Bile duct (tissue), 1 donor: ENCODE results near the gene SMIM34.

- PRO-cap = no peak
Measured at GRCh38 chr21:33564845-33565764, 22.3 kb downstream of the SON start.

- PRO-cap = no peak
Measured at GRCh38 chr21:33626176-33626508, 15.4 kb downstream of the CRYZL1 start.

GRCh38 chr21:33686473-33686781 lies 44.1 kb downstream of the ITSN1 start:
- PRO-cap = no peak

DNA sequence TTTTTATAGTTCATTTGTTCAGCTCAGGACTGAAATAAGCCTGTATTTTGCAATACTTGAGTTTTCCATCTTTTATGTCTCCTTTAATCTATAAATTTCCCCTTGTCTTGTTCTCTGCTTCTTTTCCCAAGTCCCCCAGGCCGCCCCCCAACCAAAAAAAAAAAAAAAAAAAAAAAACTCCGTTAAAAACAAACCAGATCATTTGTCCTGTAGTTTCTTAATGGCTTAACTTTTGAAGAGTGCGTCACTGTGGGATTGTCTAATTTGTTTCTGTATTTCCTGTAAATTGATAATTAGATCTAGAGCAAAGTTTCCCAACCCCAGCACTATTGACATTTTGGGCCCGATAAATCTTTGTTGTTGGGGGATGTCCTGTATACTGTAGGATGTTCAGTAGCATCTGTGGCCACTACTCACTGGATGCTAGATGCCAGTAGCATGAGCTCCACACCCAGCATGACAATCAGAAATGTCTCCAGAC lies 120.8 kb downstream of the ITSN1 start:
- PRO-cap = no peak

DNA sequence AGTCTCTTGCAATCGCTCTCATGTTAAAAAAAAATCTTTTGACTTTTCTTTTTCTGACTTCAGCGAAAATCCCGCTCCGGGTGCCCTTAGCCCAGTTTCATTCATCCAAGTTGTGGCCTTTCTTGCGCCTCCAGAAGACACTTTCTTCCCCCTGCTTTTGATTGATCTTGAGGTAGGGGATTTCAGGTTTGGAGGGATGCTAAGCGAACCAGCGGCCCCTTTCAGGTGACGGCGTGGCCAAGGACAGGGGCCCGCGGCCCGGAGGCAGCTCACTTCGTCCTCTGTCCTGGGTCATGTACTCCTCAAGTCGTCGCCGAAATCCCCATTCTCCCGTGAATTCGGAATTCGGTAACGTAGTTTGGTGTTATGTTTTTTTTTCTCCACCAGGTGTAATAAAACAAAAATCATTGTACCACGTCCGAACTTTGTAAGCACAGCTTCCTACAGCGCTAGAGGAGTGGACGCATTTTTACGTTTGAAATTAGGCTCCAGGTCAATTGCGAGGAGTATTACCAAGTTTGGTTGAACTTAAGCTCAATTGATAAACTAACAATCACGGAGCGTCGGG lies 1.0 kb downstream of the MRPS6 start:
- PRO-cap = no peak

DNA sequence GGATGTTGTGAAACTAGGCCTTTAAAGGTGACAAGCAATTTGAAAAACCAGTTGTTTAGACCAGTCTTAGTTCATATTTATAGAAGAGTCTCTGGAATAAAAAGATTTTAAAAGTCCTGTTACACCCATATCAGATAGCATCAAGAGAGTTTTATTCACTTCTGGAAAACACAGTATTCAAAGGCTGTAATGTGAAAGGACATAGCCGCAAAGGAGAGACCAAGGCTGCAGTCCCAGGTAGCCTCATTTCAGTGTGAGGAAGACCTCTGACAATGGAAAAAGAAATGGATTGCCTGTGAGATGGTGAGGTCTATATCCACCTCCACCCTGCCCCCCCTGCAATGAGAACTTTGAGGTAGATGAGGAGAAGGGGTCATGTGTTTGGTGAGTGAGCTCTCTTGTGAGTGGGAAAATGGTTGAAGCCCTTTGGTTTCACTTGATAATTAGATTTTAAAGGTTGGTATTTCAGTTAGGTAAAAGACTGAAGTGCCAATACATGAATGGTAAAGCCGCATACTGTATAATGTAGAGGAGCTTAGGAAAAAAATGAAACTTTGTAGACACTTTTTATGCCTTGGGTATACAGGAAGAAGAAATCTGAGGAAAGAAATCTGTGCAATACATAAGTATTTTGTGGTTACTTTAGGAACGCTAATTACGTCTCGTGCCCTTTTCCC lies 3.5 kb downstream of the MRPS6 start:
- PRO-cap = no peak

DNA sequence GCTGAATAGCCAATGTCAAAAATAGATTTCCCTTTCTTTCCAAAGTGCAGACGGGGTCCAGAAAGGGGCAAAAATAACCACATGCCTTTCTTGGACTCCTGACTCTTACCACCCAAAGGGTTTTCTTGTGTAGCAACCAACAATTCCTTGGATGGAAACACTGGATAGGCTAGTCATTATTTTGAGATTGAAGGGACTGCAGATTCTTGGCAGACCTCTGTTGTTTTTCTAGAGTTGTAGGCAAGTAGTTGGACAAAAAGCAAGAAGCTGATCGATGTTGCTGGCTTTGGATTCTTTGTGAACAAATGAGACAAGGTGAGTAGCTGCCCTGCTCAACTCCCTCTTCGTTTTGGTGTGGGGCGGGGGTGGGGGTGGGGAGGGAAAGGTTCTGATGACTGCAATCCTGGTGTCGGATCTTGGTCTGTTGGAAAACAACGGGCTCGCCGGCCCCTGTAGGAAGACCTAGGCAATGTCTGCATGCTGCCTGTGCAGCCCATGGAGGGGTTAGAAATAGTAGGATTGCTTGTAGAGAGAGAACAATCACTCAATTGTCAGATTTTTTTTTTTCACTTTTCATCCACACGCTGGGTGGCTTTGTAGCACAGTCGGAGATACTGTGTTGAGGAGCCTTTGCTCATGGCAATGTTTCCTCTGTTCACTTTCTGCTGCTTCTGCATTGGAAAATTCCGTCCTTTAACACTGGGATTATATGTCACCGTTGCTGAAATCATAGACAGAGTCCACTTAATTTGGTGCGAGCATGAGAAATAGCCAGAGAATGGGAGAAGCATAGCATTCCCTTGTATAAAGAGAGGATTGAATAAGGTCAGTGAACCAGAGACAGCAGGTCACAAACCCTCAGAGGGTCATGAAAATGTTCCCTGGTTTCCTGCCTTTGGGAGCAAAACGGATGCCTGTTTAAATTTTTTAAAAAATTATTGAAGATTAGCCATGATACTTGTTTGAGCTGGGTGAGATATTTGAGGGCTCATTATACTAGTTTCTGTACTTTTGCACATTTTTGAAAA lies 107.4 kb downstream of the MRPS6 start:
- PRO-cap = no peak

DNA sequence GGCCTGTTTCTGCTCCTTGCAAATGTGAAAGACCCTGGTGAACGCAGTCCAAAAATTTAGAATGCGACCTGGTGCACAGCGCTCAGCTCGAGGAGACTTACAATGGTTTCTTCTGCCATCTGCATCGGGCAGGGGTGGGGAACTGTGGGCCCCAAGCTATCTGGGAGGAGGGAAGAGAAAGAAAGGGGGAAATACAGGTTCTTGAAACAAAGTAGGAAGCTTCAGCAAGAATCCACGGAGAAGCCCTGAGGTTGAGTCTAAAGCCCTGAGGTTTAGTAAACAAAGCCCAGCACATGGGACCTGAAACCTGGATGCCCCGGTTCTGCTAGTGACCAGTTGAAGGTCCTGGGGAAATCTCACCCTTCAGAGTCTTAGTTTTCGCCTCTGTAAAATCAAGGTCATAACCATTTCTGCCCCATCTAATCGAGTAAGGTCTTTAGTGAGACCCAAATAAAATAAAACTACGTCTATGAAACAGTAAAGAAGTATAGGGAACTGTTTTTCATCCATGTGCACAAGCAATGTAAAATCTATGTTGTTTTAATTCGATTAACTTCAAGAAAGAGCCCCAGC lies 129.7 kb downstream of the MRPS6 start:
- PRO-cap = no peak

DNA sequence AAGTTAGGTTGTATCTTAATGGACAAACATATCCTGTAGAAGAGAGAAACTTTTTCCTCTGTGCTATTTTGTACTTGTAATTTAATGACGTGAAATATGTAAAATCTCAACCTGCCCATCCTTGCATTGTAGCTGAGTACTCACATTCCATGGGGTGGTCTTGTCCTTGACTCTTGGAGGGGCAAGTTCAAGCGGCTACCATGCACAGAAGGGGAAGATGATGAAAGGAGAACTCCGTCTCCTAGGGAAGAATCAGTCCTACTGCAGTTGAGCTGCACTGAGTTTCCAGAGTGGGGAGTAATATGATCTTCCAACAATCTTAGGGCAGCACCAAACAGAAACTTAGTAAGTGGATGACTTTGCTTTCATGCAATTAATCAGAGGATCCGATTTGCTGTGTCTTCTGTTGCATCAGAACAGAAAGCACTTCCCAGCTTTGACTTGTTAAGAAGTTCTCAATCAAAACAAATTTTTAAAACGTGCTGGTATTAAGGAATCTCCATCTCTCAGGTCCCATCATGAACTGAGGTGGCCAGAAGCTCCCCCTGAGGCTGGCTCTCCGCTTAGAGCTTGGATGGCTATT lies at the start of gene SMIM34:
Gene SMIM34, minus strand, starts transcription at position 263 of the 583 bp plus-strand sequence.
- PRO-cap = no peak

- PRO-cap = no peak
Measured at GRCh38 chr21:34524196-34524612, 12.2 kb upstream of the KCNE1 start.

DNA sequence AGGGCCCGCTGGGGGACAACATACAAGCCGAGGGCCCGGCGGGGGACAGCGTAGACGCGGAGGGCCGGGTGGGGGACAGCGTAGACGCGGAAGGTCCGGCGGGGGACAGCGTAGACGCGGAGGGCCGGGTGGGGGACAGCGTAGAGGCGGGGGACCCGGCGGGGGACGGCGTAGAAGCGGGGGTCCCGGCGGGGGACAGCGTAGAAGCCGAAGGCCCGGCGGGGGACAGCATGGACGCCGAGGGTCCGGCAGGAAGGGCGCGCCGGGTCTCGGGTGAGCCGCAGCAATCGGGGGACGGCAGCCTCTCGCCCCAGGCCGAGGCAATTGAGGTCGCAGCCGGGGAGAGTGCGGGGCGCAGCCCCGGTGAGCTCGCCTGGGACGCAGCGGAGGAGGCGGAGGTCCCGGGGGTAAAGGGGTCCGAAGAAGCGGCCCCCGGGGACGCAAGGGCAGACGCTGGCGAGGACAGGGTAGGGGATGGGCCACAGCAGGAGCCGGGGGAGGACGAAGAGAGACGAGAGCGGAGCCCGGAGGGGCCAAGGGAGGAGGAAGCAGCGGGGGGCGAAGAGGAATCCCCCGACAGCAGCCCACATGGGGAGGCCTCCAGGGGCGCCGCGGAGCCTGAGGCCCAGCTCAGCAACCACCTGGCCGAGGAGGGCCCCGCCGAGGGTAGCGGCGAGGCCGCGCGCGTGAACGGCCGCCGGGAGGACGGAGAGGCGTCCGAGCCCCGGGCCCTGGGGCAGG lies 1.4 kb downstream of the CLIC6 start:
- PRO-cap = no peak

GRCh38 chr21:34726504-34727109 lies 57.8 kb downstream of the CLIC6 start:
- PRO-cap = no peak

DNA sequence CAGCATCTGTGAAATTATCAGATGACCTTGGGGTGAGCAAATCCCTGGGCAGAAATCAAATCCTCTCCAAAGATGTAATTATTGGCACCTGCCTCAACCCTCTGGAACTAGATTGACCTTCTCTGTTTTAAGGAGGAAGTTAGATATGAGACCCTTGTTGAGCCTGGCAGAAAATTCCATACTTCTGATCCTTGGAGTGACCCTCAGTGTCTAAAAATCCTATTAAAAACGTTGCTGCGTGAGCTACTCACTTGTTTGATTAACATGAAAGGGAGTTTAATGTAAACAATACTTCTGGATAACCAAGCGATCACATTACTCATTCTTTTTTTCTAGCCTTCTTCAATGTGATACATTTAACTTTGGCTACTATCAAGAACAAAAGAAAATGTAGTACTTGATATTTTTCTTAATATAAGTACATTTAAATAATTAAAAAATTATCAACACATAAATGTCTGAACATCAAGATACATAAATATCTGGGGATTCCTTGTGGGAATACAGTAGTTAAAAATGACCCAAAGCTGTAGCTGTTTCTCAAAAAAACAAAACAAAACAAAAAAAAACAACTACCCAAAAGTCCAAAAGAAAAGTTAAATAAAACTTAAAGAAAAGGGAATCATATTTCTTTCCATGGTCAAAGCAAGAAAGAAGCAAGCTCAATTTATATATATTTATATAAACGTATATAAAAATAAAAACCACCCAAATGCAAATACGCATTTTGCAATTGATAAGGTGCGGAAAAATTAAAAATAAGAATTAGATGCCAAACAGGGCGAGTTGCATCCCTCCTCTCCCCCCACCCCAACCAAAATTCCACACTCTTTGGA lies 122.3 kb downstream of the CLIC6 start:
- PRO-cap = no peak

DNA sequence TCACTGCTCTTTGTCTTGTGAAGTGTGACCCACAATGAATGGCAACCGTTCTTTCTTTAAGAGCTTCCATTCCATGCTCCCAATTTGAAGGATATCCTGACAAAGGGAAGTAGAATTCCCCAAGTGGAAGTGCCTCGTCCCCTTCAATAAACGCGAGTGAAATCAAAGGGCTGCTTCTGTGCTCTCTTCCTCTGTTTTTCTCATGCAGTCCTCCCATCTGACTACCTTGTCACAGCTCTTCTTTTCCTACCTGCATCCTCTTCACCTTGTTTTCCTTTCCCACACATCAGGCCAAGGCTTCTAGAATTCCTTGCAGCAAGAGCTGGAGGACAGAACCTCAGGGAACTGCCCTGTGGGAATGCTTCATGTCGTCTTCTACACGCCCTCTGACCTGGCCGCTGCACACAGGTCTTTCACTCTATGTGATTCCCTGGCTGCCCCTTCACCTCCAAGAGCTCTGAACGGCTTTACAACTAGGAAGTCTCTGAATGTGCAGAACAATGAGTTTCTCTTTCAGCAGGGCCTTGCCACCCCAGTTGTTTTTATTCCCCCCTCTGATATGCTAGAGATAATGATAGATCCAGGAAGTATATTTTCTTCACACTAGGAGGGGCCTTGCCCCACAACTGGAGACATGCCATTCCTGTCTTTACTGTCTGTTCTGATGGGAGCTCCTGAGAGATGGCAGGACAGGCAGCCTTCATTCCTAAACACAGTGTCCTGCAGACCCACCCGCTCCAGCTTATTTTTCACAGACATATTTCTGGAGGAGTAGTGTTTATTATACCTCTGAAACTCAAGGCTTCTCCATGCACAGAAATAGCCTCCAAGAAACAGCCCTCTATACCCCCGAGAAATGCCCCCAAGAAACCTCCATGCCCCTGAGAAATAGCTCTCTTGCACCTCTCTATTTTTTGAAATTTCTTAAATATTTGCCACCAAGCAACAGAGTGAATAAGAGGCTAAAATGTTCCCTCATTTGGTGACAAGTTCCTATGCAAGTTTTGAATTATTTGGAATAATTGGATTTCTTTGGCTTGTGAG lies 142.7 kb downstream of the CLIC6 start:
- PRO-cap = no peak

GRCh38 chr21:34974108-34974621 lies 74.9 kb downstream of the RUNX1 start:
- PRO-cap = no peak

DNA sequence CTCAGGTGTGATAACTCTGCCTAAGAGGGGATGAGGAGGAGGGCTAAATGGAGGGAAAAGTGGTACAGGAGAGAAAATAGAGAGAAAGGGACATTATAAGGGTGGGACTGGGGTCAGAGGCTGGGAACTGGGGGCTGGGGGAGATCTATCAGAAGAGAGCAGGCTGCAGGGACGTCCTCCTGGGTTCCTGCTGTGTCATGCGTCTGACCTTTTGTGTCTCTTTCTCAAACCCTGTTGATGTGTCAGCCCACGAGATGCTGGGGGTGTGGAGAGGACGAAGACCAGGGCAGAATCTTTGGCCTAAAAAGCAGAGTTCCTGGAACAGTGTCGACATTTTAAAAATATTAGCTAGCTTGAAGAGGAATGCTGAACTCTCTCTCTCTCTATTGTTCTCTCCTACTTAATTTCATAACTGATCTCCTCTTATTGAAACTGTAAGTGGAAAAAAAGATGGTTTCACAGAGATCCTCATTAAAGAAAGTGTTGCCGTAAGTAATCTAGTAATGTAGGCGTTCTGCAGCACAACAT lies 52.8 kb downstream of the RUNX1 start:
- PRO-cap = unidirectional peak, minus-strand start at position 205 of the sequence

GRCh38 chr21:35032872-35033520 lies 16.1 kb downstream of the RUNX1 start:
- PRO-cap = no peak

DNA sequence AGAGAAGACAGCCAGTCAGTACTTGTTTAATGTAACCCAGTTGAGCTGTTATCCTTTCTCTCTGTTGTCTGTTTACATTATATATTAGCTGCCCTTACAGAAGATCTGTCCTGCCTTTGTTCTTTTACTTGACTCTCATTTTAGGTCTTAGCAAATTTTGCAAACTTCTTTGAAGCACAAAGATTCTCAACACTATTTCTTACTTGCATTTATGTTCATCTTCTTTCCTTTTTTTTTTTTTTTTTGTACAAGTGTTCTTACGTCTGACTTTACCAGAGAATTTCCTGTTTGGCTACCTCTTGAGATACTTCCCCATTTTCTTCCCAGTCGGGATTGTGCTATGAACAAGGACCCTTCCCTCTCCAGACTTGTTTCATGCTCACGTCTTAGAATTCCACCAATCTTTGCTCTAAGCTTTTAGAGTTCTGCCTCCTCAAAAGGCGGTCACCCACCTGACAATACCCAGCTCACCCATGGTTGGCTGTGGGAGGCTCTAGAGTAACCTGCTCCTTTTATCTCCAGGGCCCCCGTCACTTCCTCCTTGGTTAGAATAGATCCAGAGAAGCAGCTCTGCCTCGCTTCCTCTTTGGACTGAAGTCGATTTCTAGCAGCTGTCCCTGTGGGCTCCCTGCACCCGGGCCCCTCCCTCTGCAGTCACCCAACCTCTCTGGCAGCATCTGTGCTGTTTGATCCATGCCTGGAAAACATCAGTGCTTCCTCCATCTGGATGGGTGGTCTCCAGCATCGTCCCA lies 53.8 kb upstream of the RUNX1 start:
- PRO-cap = unidirectional peak, plus-strand start at position 326 of the sequence; bidirectional peak, plus-strand start at position 544 of the sequence, minus-strand start at position 593 of the sequence

DNA sequence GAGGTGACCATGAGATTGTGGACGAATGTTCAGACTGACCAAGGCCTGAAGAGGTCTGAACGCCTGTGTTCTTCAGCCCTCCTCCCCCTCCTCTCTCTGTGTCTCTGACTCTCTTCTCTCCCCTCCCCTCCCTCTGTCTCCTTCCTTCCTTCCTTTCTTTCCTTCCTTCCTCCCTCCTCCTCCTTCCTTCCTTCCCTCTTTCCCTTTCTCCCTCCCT lies 157.3 kb upstream of the RUNX1 start:
- PRO-cap = no peak

GRCh38 chr21:35256443-35257068 lies 207.5 kb upstream of the RUNX1 start:
- PRO-cap = no peak